ENCODE measurements around a stretch of chr12.

DNA sequence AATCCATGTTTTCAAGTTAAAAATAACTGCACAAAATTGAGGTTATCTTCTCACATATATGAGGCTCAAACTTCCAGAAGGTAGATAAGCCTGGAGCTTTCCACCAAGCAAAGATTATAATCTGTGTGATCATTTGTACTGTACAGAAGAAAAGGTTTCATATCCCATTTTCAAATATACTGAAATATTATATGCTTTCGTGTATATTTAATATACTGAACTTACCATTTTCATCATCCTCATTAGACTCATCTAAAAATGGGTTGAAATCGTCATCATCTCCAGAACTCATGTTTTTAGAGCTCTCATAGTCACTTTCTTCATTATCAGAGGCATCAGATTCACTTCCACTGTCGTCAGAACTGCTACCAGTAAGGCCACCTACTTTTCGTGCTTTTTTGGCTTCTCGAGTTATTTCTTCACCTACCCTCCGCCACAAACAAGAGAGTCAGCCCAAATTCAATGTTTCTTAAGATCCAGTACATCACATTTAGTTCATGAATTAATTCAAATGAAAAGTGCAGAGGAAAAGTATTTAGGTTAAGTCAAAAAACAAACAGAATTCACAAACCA is 43.3 kb downstream of the SBNO1 start:
- RRBS: no CpG with 5 or more reads among the region's 6 CpGs

GRCh38 chr12:123365533-123366077 is 958 bp upstream of the SBNO1 start:
- RRBS: under 1% methylated on average over 9 of the region's 19 CpGs

GRCh38 chr12:123471405-123471733 is 13.4 kb downstream of the SNRNP35 start:
- RRBS: no CpG with 5 or more reads among the region's 7 CpGs

GRCh38 chr12:123478714-123479207 is 20.8 kb downstream of the SNRNP35 start:
- RRBS: 20% methylated on average over 1 of the region's 11 CpGs

- RRBS: no CpG with 5 or more reads among the region's 10 CpGs
Observed at GRCh38 chr12:123608430-123609325, 6.8 kb downstream of the DDX55 start.

GRCh38 chr12:123713130-123714323 is 1.4 kb downstream of the ATP6V0A2 start:
- RRBS: no CpG with 5 or more reads among the region's 16 CpGs

GRCh38 chr12:123742997-123743436 is 19.1 kb upstream of the DNAH10 start:
- RRBS: no CpG with 5 or more reads among the region's 10 CpGs

- RRBS: no CpG with 5 or more reads among the region's 25 CpGs
Observed at GRCh38 chr12:124334740-124335495, 40.0 kb downstream of the RFLNA start.

DNA sequence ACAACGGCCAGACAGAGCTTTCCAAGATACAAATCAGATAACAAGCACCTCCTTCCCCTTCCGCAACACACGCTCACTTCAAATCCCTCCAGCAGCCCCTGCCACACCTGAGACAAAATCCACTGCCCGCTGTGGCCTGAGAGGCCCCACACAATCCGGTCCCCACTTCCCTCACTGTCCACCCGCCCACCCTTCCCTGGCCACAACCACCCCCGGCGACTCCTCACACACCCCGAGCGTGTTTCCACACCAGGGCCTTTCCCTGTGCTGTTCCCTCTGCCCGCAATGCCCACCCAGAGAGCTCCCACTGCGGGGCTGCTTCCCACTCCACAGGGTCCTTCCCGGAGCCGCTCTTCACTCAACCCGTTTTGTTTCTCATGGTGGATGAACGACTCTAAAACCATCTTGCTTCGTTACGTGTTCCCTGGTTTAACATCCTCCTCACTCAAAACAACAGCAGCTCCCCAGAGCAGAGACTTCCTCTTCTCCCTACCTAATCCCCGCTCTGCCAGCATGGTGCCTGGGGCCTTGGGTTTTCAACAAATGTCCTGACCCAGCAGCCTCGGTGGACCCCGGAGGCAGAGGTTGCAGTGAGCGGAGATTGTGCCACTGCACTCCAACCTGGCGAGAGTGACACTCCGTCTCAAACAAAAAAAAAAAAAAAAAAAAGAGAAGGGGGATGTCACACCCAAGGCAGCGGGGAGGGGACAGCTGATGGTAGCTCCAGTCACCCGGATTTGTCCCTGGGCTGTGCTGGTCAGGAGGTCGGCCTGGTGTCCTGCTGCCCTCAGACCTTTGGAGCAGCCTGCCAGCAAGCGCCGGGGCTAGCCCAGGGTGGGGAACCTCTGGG is 65.8 kb downstream of the RFLNA start:
- RRBS: 74% methylated on average over 7 of the region's 29 CpGs

DNA sequence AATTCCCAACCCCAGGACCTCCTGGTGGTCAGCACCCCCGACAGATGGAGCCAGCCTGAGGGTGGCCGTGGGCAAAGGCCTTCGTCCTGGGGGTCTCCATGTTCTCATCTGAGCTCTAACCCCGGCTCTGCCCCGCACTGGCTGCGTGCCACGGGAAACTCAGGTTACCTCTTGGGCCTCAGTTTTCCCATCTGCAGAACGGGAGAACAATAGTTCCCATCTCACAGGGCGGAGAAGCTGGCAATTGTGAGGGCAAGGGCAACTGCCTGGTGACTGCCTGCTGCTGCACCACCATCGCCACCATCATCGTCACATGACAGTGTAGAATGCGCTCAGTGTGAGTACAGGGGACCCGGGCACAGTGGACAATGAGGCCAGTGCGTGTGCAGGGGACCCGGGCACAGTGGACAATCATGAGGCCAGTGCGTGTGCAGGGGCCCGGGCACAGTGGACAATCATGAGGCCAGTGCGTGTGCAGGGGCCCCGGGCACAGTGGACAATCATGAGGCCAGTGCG is 78.0 kb downstream of the RFLNA start:
- RRBS: no CpG with 5 or more reads among the region's 20 CpGs

- RRBS: no CpG with 5 or more reads among the region's 11 CpGs
Observed at GRCh38 chr12:124398742-124399349, 104.0 kb downstream of the RFLNA start.

- RRBS: no CpG with 5 or more reads among the region's 36 CpGs
Observed at GRCh38 chr12:124422186-124423189, 127.6 kb downstream of the RFLNA start.

DNA sequence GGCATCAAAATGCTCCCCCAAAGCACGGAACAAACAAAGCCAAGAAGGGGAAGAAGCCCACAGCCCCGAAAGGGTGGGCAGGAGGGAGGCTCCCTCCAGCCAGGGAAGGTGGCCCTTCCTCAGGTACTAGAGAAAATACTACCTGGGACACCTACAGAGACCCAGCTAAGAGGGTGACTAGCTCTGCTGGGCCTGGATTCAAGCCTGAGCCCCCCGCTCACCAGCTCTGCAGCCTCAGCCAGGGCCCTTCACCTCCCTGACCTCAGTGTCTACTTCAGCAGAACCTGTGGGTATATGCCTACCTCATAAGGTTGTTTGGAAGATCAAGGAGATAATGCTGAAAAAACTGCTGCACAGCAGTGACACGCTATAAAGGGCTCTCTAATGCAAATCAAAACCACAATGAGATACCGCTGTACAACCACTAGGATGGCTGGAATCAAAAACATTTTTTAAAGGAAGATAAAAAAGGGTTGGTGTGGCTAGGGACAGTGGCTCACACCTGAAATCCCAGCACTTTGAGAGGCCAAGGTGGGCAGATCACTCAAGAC is 97.9 kb downstream of the NCOR2 start:
- RRBS: no CpG with 5 or more reads among the region's 5 CpGs

GRCh38 chr12:124565034-124565611 is 2.3 kb downstream of the NCOR2 start:
- RRBS: 5% methylated on average over 6 of the region's 20 CpGs

DNA sequence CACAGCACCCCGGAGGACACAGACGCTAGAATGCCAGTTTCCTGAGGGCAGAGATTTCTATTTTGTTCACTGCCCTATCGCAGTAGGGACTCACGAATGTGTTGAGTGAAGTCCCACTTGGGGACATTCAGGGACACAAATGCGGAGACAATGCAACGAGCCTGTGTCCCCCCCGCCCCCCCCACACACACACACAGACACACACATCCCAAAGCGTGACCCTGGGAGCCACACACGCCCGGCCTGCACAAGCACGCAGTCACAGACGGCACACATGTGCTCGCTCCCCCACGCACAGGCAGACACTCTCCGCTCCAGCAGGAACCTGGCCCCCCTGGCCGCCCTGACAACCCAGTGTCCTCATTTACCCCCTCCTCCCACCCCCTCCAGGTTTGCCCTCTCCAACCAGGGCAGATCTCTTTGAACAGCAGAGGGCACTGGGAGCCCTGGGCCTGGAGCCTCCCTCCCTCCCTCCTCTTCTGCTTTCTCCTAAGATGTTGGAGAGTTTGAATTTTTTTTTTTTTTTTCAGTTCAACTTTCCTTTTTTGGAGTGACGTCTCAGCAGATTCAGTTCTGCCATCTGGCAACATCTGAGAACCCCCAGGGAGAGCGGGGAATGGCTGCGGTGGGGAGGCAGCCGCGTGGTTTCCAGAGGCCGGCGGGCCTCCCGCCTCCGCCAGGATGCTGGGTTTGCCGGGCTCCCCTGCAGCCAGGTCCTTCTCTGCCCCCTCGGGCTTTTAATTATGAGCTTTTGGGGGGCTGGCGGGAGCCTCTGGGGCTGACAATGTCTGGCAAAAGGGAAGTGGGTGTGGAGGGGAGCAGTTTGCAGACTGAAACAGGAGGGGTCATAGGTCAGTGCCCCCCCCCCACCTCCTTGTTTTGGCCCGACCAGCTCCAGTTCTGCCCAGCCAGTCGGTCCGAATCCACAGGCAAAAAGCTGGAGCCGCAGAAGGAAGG is 1.1 kb upstream of the NCOR2 start:
- RRBS: 57% methylated on average over 4 of the region's 32 CpGs

DNA sequence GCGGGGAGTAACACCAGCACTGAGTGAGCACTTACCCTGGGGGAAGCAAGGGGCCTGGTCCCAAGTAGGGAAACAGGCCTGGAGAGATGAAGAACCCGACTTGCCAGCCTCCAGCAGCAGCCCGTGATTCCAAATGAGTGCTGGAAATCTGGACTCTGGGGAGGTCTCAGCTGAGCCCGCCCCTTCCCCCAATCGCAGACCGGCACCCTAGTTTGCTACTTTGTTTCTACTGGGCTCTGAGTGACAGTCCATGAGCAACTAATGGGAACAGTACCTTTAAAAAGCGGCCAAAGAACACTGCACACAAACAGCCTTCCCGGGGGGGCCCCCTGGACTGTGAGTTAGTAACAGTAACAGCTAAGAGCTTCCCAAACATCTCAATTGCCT is 2.2 kb upstream of the NCOR2 start:
- RRBS: no CpG with 5 or more reads among the region's 8 CpGs

GRCh38 chr12:124588983-124589642 is 21.7 kb upstream of the NCOR2 start:
- RRBS: no CpG with 5 or more reads among the region's 7 CpGs

- RRBS: no CpG with 5 or more reads among the region's 7 CpGs
Observed at GRCh38 chr12:124604264-124604864, 37.0 kb upstream of the NCOR2 start.

GRCh38 chr12:124620928-124621726 is 53.7 kb upstream of the NCOR2 start:
- RRBS: no CpG with 5 or more reads among the region's 21 CpGs

GRCh38 chr12:124681826-124682469 is 114.5 kb upstream of the NCOR2 start:
- RRBS: no CpG with 5 or more reads among the region's 14 CpGs

All from retinal pigment epithelial cell (primary cell).